Tongue (tissue), 2 donors: ENCODE data around the gene CDKN2AIP.

DNA sequence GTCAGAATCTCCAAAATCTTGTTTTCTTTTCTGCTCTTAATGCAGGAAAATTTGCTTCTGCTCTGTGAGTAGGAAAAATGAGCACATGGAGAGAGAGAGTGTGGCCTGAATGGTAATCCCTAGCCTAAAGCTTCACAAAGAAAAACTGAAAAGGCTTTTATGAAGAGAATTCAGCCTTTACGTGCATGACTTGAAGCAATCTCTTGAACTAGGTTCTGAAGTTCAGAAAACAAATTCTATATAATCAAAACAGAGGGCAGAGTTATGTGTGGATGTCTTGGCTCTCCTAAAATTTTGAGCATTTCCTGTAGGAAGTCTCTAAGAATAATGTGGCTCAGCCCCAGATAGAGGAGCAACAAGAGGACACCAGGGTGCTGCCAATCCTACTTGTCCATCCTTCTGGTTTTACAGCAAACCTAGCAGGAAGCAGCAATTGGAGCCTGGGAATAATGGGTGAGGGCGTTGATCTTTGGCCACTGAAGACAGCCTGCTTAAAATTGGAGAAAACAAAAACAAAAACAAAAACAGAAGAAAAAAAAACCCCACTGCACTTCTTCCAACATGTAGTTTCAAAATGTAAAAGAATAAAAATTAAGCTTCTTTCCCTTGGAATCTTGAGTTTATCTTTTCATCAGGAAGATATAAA, 130.8 kb downstream of the FBXO8 start:
- RAMPAGE, long total RNA = no peak

DNA sequence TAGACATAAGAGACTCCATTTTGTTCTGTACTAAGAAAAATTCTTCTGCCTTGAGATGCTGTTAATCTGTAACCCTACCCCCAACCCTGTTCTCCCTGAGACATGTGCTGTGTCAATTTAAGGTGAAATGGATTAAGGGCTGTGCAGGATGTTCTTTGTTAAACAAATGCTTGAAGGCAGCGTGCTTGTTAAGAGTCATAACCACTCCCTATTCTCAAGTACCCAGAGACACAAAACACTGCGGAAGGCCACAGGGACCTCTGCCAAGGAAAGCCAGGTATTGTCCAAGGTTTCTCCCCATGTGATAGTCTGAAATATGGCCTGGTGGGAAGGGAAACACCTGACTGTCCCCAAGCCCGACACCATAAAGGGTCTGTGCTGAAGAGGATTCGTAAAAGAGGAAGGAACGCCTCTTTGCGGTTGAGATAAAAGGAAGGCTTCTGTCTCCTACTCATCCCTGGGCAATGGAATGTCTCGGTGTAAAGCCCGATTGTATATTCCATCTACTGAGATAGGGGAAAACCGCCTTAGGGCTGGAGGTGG, 117.2 kb downstream of the CEP44 start:
- RAMPAGE, long total RNA = no peak

- RAMPAGE, long total RNA = no peak
Observed at GRCh38 chr4:174496801-174497000, 25.6 kb downstream of the HPGD start.

GRCh38 chr4:174521587-174521884, 752 bp downstream of the HPGD start:
- RAMPAGE, long total RNA = no peak

DNA sequence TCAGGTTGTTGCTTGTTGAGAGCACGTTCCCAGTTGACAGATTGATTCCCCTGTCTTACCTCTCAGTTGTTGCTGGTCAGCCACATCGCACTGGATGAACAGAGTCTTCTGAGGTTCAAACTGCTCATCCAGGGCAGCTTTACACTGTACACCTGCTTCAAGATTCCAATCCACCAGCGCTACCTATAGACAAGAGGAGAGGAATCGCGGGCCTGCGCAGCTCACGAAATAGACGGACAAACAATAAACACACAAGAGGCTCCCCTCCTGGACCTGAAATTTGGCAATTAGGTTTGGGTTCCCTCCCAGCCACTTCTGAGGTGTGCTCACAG, 437 bp downstream of the HPGD start:
- RAMPAGE, long total RNA = no peak

- RAMPAGE, long total RNA = no peak
Observed at GRCh38 chr4:175020022-175020221, 101.8 kb downstream of the ADAM29 start.

DNA sequence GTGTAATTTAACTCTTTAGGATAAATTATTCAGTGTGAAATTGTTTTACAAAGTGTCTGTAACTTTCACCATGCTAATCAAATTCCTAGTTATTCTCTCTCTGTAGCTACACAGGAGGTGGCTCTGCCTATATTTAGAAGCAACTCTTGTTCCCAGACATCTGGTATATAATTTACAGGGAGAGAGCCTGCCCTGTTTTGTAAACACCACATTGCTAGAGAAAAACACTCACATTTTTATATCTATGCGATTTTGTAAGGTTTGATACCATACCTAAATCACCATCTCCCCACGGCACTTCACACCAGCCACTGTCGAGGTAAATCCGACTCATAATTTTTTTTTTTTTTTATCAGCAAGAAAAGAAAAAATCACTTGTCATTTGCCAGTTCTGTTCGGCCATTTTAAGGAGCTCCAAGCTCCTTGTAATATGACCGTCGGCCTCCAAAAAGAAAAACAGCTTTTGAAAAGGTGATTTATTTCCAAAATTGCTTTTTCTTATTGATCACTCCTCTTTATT, 35.6 kb upstream of the SPATA4 start:
- RAMPAGE, long total RNA = no peak

- RAMPAGE, long total RNA = no peak
Observed at GRCh38 chr4:176319603-176319794, 267 bp upstream of the SPCS3 start.

DNA sequence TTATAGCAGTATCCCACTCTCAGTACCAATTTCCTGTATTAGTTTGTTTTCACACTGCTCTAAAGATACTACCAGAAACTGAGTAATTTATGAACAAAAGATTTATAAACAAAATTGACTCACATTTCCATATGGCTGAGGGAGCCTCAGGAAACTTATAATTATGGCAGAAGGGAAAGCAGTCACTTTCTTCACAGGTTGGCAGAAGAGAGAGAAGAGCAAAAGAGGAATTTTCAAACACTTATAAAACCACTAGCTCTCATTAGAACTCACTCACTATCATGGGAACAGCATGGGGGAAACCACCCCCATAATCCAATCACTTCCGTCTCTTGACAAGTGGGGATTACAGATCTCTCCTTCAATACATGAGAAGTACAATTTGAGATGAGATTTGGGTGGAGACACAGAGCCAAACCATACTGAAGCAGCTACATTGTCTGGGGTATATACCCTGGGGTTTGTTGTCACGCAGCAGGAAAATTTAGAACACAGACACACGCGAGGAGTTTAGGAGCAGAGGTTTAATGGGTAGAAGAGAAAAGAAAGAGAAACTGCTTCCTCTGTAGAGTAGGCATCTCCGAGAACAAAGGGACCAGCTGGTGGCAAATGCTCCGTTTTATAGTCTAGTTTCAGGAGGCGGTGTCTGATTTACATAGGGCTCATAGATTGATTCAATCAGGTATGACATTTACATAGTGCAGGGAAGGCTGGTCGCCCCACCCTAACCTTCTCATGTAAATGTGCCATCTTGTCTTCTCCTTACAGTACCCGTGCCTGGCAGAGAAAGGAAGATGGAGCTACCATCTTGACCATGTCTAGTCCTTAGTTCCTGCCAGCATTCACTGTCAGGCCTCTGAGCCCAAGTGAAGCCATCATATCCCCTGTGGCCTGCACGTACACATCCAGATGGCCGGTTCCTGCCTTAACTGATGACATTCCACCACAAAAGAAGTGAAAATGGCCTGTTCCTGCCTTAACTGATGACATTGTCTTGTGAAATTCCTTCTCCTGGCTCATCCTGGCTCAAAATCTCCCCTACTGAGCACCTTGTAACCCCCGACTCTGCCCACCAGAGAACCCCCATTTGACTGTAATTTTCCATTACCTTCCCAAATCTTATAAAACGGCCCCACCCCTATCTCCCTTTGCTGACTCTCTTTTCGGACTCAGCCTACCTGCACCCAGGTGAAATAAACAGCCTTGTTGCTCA, 2277.8 kb upstream of the AGA start:
- RAMPAGE, long total RNA = no peak

DNA sequence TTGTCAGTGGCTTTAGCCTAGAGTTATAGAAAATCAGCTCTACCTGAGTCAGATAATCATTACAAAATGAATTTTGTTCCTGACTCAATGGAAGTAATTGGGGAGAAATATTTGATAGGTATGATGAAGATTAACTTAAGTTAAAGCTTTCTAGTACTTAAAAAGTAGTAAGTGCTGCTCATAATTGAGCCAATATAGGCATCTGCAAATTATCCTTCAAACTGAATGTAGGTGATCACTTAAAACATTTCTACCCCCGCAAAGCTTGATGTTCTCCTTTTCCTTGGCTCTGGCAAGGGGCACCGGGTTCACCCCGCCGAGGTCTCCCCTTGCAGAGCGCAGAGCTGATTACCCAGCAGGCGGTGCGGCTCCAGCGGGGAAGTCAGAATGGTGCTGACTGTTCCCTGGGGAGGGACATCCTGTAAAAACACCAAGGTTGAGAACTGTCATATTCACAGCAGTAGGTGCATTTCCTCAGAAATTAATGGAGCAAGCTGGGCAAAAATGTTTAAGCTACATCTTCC, 767.5 kb upstream of the TENM3 start:
- RAMPAGE, long total RNA = no peak

- RAMPAGE, long total RNA = no peak
Observed at GRCh38 chr4:181770506-181770835, 472.7 kb upstream of the TENM3 start.

DNA sequence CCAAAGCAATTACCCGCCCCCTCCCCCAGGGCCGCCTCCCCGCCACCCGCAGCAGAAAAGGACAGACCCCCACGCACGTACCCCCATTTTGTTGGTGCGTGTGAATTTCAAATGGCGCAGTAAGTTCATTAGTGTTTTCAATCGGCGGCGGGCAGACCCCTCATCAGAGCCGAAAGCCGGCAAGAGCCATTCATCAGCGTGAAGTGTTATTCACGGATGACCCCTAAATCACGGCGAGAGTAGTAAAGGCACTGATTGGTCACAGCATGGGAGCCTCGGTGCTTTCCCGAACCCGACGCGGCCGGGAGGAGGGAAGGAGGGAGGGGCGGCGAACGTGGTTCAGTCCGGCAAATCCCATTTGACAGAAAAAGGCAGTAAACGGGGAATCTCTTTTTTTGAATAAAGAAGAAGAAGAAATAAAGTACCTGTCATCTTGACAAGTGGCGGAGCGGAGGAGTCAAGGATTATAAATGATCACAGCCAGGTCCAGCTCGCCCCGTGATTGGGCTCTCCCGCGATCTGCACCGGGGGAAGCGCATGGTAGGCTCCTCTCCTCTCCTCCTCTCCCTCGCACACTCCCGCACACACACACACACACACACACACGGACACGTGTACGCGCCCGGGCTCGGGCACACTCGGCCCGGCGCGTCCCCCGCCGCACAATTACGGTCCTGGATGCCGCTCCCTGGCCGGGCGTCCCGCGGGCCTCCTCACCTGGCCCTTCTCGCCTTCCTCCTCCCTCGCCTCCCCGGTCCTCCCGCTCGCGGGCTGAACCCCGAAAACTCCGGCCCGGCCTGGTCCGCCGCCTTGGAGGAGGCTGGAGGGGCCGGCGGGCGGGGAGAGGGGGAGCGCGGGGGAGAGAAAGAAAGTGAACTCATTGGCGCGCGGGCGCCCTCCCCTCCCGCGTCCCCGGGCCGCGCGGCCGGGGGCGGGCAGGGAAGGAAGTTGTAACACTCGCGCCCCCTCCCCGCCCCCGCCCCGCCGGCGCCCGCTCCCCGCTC, 99.3 kb upstream of the TENM3 start:
- RAMPAGE, long total RNA = start-site peak on the minus strand centred at position 806 of the sequence, 66 bp wide, 9 and 20 reads in 2 replicates

- RAMPAGE, long total RNA = no peak
Observed at GRCh38 chr4:182212089-182212630, 31.0 kb upstream of the TENM3 start.

DNA sequence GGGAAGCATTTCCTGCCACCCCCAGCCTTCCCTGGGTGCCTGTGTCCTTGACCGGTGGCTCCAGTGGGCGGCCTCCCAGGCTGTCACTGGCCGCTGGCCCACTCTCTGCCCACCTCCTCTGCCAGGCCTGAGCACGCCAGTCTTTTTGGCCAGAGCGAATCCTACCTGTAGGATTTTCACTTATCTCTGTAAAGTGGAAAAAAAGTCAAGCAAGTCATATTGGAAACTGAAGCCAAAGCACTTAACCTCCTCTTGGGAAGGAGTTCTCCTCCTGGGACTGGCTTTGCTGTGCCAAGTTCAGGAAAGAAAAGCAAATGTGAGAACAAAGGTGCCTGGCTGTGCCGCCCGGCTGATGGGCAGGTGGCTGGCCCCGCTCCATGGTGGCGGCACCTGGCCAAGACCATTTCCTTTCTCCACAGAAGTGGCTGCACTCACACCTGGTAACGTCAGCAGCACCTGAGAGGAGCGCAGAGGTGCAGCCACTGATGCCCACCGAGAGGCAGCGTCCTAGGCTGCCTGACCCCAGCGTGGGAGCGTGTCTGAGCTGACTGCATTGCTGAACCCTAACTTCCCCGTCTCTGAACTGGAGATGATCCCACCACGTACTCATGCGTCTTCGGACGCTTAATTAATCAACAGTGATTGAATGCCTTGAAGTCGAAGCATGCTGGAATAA, 54.3 kb downstream of the DCTD start:
- RAMPAGE, long total RNA = no peak

DNA sequence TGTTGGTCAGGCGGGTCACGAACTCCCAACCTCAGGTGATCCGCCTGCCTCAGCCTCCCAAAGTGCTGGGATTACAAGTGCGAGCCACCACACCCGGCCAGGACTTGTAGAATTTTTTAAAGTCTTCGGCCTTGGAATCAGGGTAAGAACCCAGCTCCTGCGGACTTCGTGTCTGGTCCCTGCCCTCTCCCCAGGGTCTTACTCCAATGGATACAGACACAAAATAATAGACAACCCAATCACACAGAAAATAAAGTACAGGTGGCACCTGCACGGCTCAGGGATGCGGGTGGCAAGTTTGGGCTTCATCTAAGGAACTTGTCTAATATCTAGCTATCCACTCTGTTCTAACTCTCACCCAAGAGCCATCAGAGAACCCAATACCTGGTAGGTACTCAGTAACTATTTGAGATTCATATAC, 29.3 kb downstream of the DCTD start:
- RAMPAGE, long total RNA = no peak

- RAMPAGE, long total RNA = no peak
Observed at GRCh38 chr4:182960047-182960551, 42.9 kb upstream of the DCTD start.

- RAMPAGE, long total RNA = no peak
Observed at GRCh38 chr4:183304751-183305450, 15.2 kb downstream of the CLDN22 start.

DNA sequence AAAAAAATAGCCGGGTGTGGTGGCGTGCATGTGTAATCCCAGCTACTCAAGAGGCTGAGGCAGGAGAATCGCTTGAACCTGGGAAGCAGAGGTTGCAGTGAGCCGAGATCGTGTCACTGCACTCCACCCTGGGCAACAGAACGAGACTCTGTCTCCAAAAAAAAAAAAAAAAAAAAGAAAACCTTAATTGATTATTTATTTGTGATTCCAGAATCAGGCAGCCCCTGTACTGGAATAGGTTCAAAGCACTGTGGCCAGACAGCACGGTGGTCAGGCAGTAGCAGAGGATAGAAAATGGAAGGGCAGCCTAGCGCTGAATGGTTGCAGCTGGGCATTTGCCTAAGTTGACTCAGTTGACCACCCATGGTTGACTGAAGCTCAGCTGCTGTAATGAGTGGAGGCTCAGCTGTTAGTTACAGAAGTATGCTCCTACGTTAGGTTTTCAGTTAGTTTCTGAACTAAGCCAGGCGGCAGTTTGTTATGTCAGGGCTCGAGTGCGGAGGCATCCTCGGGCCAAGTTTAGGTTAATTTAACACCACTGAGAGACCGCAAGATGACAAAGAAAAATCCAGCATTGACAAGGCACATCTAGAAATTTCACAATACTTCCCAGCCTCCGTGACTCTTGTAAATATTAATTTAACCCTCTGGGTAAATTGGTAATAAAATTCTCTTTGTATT, 33.3 kb upstream of the CDKN2AIP start:
- RAMPAGE, long total RNA = no peak

- RAMPAGE, long total RNA = no peak
Observed at GRCh38 chr4:183444474-183445503, at the start of gene CDKN2AIP. Gene CDKN2AIP (plus strand): TSS chr4:183444636.

GRCh38 chr4:183482096-183482656, 22.7 kb upstream of the ING2 start:
- RAMPAGE, long total RNA = no peak